GM12891 (cell line): ENCODE measurements around the genes RGS2, CFHR1 and CFHR4.

DNA sequence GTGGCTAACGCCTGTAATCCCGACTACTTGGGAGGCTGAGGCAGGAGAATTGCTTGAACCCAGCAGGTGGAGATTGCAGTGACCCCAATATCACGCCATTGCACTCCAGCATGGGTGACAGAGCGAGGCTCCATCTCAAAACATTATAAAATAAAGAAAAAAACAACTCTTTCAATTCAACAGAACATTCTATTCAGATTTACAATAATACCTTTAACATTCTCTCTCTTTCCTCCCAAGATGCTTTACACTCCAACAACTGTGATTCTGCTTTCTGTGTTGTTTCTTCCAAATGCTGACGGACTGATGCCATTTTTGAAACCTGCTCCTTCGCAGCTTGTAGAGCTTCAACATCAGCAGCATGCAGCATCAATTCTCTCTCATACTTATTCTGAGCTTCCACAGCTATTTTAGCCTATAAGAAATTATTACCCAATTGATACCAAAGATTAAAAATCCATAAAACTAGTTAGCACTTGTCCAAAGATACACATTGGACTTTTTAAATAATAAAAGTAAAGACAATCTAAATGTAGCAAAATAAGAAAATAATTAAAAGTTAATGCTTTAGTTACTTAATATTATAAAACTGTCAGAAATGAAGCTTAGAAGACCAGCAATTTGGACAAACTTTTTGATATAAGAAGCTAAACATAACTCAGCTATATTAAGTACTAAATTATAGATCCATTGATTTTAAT, 30.7 kb downstream of the TPR start:
- RRBS: no CpG with 5 or more reads among the region's 6 CpGs

DNA sequence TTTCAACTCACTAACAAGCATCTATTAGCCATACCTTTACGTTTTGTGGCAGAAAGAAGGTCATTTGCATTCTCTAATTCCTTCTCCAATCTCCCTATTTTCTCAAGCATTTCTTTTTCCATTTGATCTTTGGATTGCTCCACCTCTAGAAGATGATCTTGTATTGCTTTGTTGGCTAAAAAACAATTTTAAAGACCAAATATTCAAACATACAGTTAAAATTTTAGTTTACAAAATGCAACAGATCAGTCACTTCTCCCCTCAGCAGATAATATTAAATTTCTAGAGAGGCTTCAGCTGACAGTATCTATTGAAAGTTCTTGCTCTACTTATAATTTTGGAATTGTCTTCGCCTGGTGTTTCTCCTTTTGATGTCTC, 14.3 kb downstream of the TPR start:
- RRBS: no CpG with 5 or more reads among the region's 2 CpGs

- RRBS: no CpG with 5 or more reads among the region's 2 CpGs
Observed at GRCh38 chr1:187409273-187409770, 580.6 kb downstream of the PLA2G4A start.

- RRBS: no CpG with 5 or more reads among the region's 8 CpGs
Observed at GRCh38 chr1:187641007-187641512, 812.3 kb downstream of the PLA2G4A start.

- RRBS: no CpG with 5 or more reads among the region's 5 CpGs
Observed at GRCh38 chr1:191756015-191756246, 402.3 kb upstream of the RGS18 start.

GRCh38 chr1:192808965-192809122, at the start of gene RGS2:
TSS of gene RGS2 (plus strand) at chr1:192809039.
- RRBS: 1% methylated on average over 11 of the region's 14 CpGs

DNA sequence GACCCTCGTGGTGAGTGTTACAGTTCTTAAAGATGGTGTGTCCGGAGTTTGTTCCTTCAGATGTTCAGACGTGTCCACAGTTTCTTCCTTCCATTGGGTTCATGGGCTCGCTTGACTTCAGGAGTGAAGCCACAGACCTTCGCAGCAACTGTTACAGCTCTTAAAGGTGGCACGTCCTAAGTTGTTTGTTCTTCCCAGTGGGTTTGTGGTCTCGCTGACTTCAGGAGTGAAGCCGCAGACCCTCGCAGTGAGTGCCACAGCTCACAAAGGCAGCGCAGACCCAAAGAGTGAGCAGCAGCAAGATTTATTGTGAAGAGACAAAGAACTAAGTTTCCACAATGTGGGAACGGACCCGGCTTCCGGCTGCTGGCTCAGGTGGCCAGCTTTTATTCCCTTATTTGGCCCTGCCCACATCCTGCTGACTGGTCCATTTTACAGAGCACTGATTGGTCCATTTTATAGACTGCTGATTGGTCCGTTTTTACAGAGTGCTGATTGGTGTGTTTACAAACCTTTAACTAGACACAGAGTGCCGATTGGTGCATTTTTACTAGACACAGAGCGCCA, 86.5 kb downstream of the RGS2 start:
- RRBS: no CpG with 5 or more reads among the region's 16 CpGs

DNA sequence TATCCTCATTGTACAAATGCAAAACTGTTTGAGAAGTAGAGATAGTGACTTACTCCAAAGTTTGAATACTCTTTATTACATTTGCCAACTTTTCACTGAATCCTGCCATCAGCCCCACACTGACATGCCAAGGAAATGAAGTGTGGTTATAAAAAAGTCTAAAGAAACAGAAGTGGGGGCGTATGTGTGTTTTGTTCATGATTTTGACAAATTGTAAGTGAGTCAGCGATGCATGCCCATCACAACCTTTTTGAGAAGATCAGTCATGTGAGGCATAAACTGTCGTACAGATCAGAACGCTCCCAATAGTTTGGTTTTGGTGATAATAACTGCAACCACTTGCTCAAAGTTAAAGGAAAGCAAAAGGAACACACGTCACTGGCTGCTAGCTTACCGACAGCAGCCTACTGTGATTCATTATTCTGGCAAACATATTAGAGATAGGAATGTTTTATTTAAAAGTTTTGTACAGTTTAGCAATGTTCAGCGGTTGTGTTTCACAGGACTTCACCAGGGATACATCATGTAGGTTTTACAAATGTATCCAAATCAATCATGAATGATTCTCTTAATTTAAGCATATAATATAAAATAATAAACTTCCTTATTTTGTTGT, 95.7 kb downstream of the RGS2 start:
- RRBS: no CpG with 5 or more reads among the region's 7 CpGs

GRCh38 chr1:193059814-193060648, 619 bp downstream of the RO60 start:
- RRBS: no CpG with 5 or more reads among the region's 39 CpGs

DNA sequence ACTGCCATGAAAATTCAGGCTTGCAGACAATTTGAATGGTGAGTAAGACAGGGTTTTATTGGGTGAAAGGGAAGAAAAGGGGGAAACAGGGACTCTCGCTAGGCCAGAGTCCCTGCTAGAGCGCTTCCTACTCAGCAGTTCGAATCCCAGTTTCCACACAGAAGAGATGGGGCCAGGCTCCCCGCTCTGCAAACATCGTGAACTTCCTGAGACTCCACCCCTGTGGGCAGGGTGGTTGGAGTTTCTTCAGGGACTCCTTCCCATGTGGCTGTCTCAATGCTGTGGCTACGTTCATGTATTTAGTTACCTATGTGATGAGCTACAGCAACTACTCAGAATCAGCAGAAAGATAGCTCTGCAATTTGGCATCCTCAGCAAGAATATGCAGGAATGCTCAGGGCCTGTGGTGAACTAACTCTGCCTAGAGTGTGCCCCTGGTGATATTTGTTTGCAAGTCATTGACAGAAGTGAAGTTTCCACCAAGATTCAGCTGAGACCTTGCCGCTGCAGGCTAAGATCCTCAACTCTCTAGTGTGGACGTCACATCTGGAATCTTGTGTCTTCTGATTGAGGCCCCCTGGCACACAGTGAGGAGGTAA, 8.0 kb upstream of the GLRX2 start:
- RRBS: no CpG with 5 or more reads among the region's 8 CpGs

GRCh38 chr1:193348295-193348731, 161.9 kb upstream of the B3GALT2 start:
- RRBS: no CpG with 5 or more reads among the region's 2 CpGs

DNA sequence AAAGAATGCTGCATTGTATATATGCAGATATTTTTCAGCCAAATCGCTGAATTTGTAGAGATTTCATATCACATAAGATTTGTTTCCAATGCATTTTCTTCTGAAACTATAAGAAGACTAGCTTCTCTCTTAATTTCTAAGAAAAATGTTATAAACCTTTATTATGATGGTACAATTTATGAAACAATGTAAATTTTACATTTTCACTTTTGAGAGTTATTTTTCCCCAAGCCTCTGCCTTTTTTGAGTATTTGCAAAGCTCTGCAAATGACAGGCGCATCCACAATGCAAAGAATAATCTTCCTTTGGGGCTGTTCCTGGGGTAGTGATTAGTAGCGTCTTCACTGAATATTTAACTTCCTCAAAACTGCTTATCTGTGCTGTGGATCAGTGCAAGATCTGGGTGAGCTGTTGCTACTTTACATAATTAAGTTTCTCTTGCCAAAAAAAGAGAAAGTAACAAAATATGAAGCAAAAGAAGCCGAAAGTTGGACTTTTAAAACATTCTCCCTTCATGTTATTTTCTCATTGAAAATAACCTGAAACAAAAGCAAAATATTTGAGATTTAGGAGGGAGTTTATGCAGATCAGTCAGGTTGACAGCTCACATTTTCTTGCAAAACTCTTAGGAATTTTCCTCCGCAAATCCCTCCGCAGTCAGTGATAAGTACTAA, 276.2 kb upstream of the B3GALT2 start:
- RRBS: no CpG with 5 or more reads among the region's 6 CpGs

DNA sequence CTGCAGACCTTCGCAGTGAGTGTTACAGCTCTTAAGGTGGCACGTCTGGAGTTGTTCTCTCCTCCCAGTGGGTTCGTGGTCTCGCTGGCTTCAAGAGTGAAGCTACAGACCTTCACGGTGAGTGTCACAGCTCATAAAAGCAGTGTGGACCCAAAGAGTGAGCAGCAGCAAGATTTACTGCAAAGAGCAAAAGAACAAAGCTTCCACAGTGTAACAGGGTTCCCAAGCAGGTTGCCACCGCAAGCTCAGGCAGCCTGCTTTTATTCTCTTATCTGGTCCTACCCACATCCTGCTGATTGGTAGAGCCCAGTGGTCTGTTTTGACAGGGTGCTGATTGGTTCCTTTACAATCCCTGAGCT, 886.1 kb downstream of the KCNT2 start:
- RRBS: no CpG with 5 or more reads among the region's 6 CpGs

- RRBS: no CpG with 5 or more reads among the region's 8 CpGs
Observed at GRCh38 chr1:196675121-196676113, 23.6 kb downstream of the CFH start.

GRCh38 chr1:196819530-196819913, at the start of gene CFHR1:
TSS of gene CFHR1 (plus strand) at chr1:196819731.
- RRBS: no CpG with 5 or more reads among the region's 1 CpG

- RRBS: no CpG with 5 or more reads among the region's 1 CpG
Observed at GRCh38 chr1:196887832-196888359, at the start of gene CFHR4. TSS of gene CFHR4 (plus strand) at chr1:196888052.

GRCh38 chr1:196891200-196891677, 3.4 kb downstream of the CFHR4 start:
- RRBS: no CpG with 5 or more reads among the region's 8 CpGs

DNA sequence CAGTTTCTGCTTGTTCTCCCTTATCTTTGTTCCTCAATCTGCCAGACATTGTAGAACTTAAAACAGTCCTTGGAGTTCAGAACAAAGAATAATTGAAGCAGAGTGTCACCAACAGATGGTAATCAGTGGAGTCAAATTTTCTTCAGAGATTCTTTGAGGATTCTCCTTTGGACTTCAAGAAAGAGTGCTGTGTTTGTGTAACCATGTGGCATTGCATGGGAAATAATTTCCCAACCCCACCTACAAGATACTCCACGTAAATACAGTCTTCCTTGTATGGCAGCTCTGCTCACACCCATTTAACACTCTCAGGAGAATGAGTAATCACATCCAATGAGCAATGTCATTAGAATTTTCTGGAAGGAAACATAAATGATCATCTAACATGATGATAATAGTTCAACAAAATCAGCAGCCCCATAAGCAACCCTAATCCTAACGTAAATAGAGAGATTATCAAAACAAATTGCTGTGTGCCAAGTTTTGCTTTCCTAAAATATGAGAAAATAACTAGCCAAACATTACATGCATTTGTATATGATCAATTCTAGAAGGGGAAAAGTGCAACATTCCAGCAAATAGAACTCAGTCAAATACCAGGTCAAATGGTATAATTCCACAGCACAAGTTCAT, 6.8 kb upstream of the DENND1B start:
- RRBS: no CpG with 5 or more reads among the region's 2 CpGs

- RRBS: no CpG with 5 or more reads among the region's 2 CpGs
Observed at GRCh38 chr1:198162432-198163219, 5.8 kb downstream of the NEK7 start.

GRCh38 chr1:198169689-198170362, 13.0 kb downstream of the NEK7 start:
- RRBS: no CpG with 5 or more reads among the region's 4 CpGs